Occipital lobe (tissue), 2 donors: ENCODE results near the genes C9orf153 and TUT7.

DNA sequence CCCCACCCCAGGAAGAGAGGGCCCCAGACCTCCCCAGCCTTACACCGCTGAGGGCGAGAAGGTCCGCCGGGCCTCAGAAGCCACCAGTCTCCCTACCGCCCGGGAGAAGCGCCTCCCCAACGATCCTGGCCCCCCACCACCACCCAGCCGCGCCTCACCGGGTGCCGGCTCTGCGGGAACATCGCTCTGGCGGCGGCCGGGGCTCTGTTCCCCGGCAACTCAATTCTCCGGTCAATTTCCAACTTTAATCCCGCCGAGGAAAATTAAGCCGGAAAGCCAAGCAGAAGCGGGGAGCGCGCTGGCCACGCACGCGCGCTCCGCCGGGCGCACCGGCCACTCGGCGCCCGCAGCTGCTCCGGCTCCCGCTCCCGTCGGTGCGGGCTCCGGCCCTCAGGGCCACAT, 1.3 kb downstream of the TLE1 start:
- RAMPAGE, long total RNA = no peak

GRCh38 chr9:82091627-82092035, 103.1 kb downstream of the SPATA31D1 start:
- RAMPAGE, long total RNA = no peak

DNA sequence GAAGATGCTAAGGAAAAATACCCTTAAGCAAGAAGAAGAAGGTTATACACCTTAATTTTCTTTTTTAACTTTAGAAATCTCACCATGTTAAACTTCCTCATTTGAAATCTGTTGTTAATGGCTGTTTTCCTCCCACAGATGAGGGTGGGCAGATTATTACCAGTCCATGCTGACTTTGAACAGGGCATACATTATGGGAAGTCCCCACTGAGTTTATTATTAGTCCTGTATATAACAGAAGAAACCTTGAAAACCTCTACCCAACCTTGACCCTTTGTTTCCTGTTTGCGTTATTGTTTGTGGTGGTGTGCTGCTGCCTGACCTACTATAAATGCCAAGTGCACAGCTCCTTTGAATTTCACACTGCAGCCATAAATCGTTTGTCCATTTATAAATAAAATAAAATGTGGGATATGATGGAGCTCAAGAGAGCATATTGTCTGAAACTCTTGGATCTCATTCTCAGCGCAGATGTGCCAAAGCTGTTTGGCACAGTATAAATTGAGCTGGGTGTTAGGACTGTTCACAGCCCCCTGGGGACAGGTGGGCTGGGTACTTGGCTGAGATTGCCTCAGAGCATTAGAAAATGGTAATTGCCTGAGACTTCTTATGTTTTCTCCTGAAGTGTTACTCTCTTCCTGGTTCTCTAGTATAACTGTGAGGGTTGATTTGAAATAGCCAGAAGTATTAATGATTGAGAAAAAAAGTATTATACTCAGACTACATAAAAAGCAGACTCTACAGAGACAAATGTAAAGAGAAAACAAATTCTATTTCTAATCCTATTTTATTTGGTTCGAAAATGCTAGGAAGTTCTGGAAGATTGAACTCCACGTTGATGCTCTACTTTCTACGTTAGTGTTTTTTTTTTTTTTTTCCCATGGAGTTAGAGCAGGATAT, 139.7 kb downstream of the SPATA31D1 start:
- RAMPAGE, long total RNA = no peak

DNA sequence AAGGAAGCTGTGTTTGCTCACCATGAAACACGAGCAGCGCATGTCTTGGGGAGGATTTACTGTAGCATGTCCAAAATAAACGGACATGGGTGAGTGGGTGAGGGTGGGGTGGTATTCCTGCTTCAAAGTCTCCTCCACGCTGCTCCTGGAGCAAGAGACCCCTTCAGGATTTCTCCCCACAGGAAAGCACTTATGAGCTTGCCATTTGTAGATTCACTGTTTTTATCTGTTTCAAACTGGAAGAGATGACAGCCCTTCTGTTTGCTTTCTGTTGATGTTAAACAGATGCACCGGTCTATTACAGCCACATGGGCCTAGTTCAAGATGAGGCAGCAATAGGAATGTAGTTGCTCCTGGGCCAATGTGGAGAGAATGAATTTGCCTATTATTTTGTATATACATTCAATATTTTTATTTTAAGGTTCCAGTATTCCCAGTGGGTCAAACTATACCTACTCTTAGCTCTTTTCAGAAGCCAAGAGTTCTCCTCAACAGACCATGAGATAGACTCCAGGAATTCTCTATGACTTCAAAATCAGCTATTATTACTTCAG, 461.7 kb downstream of the RASEF start:
- RAMPAGE, long total RNA = no peak

GRCh38 chr9:83469640-83470134, 68.5 kb downstream of the FRMD3 start:
- RAMPAGE, long total RNA = no peak

- RAMPAGE, long total RNA = no peak
These were observed 66.0 kb downstream of the FRMD3 start for GRCh38 chr9:83472127-83472762.

- RAMPAGE, long total RNA = no peak
These were observed 33.9 kb downstream of the IDNK start for GRCh38 chr9:83656823-83657189.

- RAMPAGE, long total RNA = no peak
These were observed 9.2 kb downstream of the HNRNPK start for GRCh38 chr9:83970714-83971311.

GRCh38 chr9:84101896-84102655, 121.5 kb downstream of the RMI1 start:
- RAMPAGE, long total RNA = no peak

DNA sequence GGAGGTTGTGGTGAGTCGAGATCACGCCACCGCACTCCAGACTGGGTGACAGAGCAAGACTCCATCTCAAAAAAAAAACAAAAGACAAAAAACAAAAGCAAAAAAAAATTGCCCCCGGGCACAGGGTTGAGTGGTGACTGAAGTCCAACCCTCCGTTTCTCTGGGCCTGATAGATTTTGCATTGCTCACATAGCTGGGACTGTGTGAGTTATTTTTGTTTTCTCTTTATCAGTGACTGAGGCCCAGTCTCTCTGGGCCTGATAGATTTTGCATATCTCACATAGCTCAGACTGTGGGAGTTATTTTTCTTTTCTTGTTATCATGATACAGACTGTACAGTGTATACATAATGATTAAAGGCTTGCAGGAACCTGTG, 2.5 kb upstream of the SLC28A3 start:
- RAMPAGE, long total RNA = no peak

- RAMPAGE, long total RNA = no peak
These were observed 133.6 kb upstream of the NTRK2 start for GRCh38 chr9:84535870-84536309.

DNA sequence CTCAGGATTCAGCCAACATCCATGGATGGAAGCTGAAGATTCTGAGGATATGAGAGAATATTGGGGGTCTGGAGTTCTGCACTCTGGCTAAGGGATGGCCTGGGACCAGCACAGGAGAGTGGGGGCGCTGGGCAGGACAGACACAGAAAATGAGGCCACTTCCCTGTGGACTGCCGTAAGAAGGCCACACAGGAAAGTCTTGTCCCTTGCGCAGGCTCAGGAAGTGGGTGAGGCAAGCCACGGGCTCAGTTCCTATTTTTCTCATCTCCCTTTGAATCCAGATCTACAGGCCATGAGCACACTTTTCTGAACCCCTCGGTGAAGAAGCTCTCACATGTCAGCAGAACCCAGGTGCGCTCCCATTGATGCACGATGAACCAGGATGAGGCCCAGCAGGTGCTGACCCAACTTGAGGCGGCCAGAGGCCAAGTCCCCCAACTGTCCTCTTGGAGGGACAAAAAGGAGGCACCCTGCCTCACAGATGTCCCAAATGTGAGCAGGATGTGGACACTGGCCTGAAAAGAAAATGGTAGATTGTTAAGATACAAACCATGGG, 207.4 kb downstream of the AGTPBP1 start:
- RAMPAGE, long total RNA = no peak

- RAMPAGE, long total RNA = no peak
These were observed 893 bp upstream of the AGTPBP1 start for GRCh38 chr9:85742615-85743079.

- RAMPAGE, long total RNA = no peak
These were observed at the start of gene C9orf153 for GRCh38 chr9:86259538-86259947. C9orf153 (minus strand) TSS chr9:86259657.

GRCh38 chr9:86353515-86354733, at the start of gene TUT7:
TUT7 (minus strand) TSS chr9:86354410.
- RAMPAGE, long total RNA = no peak

GRCh38 chr9:86354734-86355358, 636 bp upstream of the TUT7 start:
- RAMPAGE, long total RNA = no peak

GRCh38 chr9:86721116-86721695, 226.1 kb downstream of the GAS1 start:
- RAMPAGE, long total RNA = no peak

GRCh38 chr9:86945108-86945897, 2.0 kb downstream of the GAS1 start:
- RAMPAGE, long total RNA = no peak

- RAMPAGE, long total RNA = no peak
These were observed 97.9 kb downstream of the DAPK1 start for GRCh38 chr9:87595617-87595934.

DNA sequence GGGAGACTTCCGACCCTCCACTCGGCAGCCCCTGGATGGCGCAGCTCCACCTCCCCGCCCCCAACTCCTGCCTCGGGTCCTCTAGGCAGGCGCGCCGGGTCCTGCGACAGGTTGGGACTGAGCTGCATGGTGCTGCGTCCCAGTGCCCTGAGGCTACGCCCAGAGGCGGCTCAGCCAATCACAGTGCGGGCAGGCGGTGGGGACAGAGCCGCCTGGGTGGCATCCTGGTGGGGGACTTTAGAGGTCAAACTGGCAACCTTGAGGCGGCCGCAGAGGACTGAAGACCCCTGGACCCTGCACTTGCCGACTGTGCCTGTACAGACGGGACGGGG, 45.3 kb downstream of the CTSL start:
- RAMPAGE, long total RNA = no peak